HL-60 (cell line): ENCODE results near the gene IGFBP5.

DNA sequence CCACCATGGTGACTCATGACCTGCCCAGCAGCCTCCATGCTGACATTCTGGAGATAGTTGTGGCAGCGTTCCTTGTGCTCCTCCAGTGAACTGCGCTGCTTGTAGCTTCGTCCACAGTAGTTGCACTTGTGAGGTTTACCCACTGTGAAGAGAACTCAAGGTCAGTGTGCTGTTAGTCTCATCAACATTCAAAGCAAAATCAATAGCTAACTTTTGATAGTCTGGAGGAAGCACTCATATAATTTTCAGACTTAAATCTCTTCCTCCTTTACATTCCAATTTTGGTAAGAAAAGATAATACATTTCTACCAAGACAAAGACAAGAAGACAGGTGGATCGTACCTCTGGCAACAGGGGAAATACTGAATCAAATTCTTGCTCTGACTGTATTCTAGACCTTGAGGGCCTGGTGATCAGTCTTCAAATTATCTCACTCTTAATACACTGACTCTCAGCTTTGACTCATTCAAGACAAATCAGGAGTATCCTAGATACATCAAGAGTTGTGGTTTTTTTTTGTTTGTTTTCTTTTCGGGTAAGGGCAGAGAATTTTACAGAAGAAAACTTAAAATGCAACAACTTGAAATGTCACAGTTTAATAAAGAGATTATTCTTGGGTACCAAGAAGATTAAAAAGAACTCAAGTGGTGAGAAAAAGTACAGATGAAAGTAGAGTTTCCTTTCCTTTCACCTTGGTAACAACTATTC lies 129.3 kb downstream of the IKZF2 start:
- RRBS: no CpG with 5 or more reads among the region's 5 CpGs

DNA sequence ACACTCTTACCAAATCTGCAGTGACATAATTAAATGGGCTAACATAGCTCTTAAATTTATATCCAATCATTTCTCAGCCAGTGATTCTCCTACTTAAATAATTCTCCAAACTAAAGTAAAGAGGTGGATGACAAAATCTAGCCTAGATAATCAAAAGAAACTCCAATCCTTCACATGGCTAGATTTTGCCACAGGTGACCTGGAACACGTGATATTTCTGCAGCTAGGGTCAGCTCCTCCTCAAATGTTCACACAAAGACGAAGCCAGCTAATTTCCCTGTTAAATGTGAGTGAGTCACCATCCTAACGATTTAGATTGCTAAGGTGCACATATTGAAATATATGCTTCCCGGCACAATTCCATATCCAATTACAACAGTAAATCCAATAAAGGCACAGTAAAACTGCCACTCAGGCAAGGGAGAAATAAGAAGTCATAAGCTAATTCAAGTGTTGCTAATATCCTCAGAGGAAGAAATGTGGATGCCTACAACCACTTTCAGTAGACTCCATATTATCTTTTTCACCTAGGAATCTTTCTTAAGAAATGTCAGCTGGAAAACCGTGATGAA lies 28.7 kb downstream of the IKZF2 start:
- RRBS: no CpG with 5 or more reads among the region's 5 CpGs

GRCh38 chr2:213151240-213151458 lies 263 bp downstream of the IKZF2 start:
- RRBS: no CpG with 5 or more reads among the region's 3 CpGs

DNA sequence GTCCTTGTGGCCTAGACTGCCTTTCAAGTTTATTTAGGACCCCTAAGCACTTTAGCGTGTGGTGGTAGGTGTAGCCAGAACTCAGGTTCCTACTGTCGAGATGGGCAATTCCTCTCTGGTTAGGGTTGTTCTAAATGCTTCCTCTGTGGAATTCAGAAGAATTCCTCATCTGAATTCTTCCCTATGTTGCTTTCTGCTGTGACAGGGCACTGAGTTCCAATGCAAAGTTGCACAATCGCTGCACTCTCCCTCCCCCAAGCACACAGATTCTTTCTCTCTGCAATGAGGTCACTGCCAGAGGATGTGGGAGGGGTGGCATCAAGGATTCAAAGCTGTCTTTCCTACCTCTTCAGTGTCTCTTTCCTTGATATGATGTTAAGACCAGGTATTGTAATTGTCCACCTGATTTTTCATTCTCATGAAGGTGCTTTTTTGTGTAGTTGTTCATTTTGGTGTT lies 54.9 kb downstream of the VWC2L start:
- RRBS: no CpG with 5 or more reads among the region's 3 CpGs

DNA sequence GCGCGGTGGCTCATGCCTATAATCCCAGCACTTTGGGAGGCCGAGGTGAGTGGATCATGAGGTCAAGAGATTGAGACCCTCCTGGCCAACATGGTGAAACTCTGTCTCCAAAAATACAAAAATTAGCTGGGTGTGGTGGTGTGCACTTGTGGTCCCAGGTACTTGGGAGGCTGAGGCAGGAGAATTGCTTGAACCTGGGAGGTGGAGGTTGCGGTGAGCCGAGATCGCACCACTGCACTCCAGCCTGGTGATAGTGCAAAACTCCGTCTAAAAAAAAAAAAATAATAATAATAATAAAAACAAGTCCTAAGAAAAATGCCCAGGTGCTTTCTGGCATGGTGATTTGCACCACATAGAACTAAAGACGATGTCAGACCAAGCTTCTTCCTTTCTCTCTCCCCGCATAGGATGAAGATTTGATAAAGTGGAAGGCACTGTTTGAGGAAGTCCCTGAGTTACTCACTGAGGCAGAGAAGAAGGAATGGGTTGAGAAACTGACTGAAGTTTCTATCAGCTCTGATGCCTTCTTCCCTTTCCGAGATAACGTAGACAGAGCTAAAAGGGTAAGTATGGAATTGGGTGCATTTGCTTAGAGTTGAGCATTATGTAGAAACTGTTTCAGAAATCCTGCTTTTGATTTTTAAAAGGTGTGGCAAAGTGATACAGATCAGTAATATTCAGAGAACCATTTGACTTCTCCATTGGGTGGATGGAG lies 37.0 kb downstream of the ATIC start:
- RRBS: no CpG with 5 or more reads among the region's 11 CpGs

- RRBS: no CpG with 5 or more reads among the region's 10 CpGs
Measured at GRCh38 chr2:215420276-215420957, 15.5 kb downstream of the FN1 start.

- RRBS: no CpG with 5 or more reads among the region's 9 CpGs
Measured at GRCh38 chr2:215717804-215718497, 282.1 kb upstream of the FN1 start.

- RRBS: no CpG with 5 or more reads among the region's 2 CpGs
Measured at GRCh38 chr2:215848696-215849284, 164.6 kb downstream of the MREG start.

- RRBS: no CpG with 5 or more reads among the region's 14 CpGs
Measured at GRCh38 chr2:216107650-216108294, 1.4 kb upstream of the XRCC5 start.

- RRBS: 8% methylated on average over 1 of the region's 13 CpGs
Measured at GRCh38 chr2:216498087-216498579, 511 bp upstream of the RPL37A start.

DNA sequence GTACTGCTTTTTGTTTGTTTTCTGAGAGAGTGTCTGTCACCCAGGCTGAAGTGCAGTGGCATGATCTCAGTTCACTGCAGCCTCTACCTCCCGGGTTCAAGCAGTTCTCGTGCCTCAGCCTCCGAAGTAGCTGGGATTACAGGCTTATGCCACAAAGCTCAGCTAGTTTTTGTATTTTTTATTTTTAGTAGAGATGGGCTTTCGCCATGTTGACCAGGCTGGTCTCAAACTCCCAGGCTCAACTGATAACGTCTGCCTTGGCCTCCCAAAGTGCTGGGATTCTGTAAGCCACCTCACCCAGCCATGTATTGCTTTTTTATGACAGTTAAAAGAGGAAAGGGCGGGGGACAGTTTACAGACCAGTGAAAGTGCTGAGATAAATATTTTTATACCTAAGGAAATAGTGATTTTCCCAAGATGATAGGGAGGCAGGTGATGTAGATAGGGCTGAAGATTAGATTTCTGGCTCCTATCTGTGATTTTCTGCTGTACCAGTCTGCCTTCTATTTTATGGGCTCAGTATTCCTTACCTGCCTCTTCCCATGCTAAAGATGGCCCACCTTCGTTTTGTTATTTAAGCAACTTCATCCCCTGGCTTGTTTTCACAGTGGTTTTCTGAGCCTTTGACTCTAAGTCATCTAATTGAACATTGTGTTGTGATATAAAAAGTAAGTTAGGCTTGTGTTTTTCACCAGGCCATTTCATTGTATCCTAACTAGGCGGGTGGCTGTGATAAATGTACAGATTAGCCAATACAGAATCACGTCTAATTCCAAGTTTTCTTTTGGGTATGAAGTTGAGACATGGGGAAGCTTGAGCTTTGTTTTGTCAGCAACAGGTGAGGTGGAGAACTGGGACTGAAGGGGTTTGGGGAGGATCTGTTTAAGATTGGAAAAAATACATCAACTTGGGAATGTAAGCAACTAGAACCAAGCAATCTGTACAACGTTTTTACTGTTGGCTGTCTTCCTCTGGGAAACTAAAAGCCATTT lies 5.0 kb downstream of the RPL37A start:
- RRBS: no CpG with 5 or more reads among the region's 10 CpGs

DNA sequence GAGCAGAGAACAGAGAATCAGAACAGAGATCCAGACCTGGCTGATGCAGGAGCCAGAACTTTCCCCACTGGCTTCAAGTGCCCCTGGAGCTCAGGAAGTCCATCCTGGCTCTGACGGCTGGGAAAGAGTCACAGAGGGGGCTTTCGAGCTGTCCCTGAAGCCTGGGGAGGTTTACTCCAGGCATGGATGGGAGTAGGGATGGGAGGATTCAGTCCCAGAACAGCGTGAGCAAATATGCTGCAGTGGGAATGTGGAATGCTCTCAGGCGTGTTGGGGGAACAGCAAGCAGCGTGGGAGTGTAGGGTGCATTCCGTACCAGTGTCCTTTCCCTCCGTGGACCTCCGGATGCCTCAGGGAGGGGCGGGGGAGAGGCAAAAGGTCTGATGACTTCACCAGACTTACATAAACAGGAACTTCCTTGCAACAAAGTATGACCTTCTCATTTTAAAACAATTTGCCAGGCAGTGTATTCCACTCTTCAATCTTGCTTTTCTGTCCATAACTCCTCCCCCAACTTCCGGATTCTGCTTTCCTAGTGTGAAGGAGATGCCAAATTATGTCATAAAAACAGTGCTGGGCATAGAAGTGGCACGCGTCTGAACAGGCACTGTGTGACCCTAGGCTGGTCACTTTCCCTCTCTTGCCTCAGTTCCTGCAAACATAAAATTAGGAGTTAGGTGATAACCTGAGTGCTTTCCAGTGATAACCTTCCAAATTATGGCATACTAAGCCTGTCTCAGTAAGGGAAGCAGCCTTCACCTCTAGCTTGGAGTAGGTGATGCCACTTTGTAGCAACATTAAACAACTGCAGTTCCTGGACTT lies 36.9 kb downstream of the RPL37A start:
- RRBS: no CpG with 5 or more reads among the region's 12 CpGs

DNA sequence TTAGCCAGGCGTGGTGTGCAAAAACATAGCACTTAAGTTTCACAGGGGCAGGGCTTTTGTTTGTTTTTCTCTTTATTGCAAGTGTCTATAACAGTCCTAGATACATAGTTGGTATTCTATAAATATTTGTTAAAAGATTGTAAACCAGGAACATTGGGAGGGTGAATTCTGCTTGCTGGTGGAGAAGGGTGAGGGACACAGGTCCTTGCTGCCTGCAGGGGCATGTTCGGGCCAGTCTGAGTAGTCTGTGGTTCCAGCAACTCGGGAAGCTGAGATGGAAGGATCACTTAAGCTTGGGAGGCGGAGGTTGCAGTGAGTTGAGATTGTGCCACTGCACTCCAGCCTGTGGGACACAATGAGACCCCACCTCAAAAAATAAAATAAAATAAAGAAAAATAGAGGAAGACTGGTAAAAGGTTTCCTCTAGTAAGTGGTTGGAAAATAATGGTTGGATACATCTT lies 53.1 kb downstream of the RPL37A start:
- RRBS: no CpG with 5 or more reads among the region's 4 CpGs

DNA sequence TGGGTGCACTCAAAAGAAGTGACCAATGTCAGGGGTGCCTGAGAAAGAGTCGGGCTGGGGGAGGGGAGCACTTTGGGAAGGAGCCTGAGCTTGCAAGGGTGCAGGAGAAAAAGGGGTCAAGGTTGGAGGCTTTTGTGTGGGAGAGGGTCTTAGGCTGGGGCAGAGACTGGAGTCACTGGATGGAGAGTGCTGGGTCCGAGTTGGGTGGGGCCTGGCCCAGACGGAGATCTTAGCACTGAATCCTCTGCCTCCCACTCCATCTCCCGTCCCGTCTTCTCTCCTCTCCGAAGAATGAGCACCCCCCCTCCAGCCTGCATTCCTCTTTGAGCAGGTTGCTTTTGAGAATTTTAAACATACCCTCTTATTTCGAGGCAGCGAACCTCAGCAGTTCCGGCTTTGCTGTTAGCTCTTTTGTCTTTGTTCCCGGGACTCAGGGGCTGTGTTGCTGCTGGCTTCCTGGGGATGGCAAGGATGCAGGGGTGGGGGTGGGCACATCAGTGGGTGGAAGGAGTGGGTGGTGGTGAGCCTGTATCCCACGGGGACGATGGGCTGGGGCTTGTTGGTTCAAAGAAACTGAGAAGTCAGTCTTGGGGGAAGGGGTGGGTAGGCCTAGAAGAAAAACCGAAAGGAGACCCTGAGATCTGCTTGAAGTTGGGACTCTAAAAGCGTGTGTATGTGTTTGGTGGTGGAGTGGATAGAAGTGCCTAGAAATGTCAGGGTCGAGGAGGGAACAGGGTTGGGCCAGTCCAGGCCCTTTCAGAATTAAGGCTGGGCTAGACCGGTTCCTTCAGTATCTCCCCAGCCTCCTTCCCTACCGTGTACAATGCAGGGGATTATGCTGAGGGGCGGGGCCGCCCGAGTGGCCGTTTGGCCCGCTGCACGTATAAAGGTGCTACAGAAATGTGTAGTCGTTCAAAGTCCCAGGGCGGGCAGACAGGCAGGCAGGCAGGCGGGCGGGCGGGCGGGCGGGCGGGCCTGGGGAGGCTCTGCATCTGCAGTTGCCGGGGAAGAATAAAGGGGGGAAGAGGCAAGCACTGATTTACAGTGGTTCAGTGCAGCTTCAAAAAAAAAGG lies 3.1 kb downstream of the IGFBP2 start:
- RRBS: no CpG with 5 or more reads among the region's 32 CpGs

GRCh38 chr2:216649371-216650270 lies 16.4 kb downstream of the IGFBP2 start:
- RRBS: no CpG with 5 or more reads among the region's 7 CpGs

- RRBS: no CpG with 5 or more reads among the region's 9 CpGs
Measured at GRCh38 chr2:216660515-216660808, 27.2 kb downstream of the IGFBP2 start.

DNA sequence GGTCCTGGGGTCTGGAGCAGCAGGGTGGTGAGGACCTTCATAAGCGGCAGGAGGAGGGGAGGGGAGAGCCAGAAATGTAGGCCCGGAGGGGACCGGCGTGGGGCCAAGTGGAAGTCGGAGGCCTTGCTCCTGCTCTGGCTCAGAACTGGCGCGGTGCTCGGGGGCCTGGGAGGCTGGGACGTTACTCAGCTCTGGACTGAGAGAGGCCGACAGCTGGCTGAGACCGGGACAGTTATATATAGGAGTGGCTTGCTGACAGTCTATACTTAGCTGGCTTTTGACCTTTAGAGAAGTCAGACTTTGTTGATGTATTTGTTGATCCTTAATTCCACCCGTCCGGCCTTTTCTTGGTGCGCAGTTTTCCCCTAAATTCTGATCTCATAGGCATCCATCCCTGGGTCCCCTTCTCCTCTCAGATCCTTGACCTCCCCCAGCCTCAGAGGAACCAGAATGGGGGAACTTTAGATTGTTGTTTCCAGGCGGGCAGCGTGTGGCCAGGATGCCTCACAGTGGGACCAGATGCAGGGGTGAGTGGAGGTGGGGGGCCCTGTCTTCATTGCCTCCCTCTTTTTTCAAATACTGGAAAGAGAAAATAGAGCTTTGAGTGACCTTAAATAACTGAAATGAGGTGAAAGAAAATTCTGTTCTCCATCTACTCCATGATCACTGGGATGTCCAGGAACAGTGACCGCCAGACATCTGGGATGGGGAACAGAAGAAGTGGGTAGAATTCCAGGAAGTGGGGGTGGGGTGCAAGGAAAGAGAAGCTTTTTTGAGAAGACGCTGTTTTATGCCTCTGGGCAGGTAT lies 15.5 kb downstream of the IGFBP5 start:
- RRBS: no CpG with 5 or more reads among the region's 18 CpGs

DNA sequence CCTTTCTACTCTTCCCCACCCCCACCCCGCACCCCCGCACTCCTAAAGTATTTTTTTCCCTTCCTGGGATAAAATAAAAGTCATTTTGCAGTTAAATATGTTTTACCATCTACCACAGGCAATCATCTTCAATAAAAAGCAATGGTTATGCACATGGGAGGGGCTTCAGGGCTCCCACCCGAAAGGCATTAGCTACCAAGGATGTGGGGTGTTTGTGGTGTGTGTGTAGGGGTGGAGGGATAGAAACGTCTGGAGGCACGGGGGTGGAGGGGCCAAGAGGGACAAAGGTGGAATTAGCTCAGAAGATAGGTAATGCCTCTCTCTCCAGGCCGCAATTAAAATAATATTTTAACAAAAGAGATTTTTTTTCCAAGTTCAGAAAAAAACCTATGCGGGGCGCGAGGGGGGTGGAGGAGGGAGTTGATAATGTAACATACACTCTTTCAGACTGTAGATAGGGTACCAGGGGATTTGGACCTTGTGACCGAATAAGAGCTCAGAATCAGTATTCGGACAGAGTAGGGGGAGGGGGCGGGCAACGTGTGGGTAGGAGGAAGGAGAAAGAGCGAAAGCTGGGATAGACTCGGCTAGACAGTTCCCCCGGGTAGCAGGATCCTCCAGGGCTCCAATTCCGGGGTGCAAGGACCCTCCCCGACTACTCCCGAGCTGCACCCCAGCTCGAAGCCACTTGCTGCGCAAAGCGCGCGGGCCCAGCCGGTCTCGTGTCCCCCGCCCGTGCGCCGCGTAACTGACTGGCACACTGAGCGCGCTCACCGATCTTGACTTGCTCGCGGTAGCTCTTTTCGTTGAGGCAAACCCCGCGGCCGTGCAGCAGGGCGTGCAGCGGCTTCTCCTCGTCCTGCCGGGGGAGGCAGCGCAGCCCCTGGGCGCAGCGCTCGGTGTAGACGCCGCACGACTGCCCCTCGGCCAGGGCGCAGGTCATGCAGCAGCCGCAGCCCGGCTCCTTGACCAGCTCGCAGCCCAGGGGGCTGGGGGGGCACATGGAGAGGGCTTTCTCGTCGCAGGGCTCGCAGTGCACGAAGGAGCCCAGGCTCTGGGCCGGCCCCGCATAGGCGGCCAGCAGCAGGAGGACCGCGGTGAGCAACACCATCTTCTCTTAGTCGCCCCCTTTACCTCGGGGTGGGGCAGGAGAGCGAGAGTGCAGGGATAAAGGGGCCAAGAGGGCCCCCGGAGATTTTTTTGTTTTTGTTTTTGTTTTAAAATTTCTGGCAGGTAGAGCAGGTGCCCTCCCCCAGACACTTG lies 1.3 kb downstream of the IGFBP5 start:
- RRBS: 4% methylated on average over 21 of the region's 69 CpGs

DNA sequence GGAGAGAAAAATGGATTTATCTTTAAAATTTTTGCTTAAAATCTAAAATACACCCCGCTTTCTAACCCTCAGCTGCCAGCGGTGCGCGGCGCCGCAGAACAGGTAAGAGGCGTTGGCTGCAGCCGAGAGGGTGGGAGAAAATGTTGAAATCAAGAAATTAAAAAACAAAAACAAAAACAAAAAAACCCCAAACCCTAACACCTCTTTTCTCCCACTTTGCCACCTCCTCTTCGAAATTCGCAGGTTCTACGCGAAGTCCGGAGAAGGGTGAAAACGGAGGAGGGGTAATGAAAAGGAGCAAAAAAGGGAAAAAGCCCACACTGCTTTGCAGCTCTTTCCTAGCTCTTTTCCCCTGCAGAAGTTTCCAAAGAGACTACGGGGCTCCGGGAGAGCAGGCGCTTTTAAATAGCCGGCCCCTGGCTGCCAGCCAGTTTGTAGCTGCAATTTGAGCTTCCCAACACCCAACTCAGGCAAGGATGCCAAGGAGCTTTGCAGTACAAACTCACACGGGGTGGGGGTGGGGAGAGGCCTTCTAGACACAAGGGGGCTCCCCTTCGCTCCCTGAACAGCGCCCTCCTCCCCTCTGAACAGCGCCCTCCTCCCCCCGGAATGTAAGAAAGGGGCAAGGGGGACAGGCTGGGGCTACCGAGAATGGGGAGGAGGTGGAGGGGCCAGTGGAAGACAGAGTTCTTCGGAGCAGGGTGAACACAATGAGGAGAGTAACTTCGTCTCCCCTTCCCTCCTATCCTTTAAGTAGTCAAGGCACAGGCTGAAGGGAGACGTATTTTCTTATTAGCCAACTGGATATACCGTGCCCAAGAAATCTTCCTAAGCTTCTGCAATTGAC lies at the start of gene IGFBP5:
Gene IGFBP5 (minus strand): TSS at position 377 of the 847 bp plus-strand sequence.
- RRBS: 60% methylated on average over 2 of the region's 28 CpGs